Hair follicular keratinocyte (primary cell): ENCODE measurements around the genes ZSCAN22 and ZBTB45.

GRCh38 chr19:58118131-58118758 is 20.2 kb upstream of the ZSCAN18 start:
- RAMPAGE, long total RNA: no peak

- RAMPAGE, long total RNA: start-site peak on the minus strand at chr19:58326877-58326923, 20 and 18 reads in 2 replicates
These were observed at the start of gene ZSCAN22 for GRCh38 chr19:58326421-58327132. ZSCAN22 (plus strand) TSS chr19:58326994.

GRCh38 chr19:58472070-58472859 is 3.9 kb upstream of the ZNF446 start:
- RAMPAGE, long total RNA: no peak

DNA sequence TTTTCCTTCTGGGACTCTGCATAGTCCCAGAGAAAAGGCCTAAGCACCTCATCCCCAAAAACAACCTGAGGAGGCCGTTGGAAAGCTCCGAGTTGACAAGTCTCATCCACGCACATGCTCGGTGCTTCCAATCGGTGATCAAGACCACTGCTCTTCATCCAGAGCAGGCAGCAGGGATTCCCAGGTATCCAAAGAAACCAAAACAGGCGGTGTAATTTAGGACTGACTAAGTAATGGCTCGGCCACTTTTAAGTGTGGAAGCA is 1.2 kb upstream of the ZNF446 start:
- RAMPAGE, long total RNA: no peak

DNA sequence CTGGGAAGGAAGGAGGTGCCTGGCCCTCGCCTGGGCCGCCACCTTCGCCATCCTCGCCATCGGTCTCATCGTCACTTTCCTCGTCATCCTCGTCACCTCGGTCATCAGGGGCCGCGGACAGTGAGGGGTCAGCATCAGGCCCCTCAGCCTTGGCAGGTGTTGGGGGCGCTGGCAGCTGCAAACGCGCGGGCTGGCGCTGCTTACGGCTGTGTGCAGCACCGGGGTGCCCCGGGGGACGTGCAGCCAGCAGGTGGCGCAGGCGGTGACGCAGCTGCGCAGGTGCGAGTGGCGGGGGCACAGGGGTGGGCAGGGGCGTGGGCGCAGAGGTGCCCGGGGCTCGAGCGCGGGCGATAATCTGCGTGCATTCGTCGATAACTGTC is 2.7 kb downstream of the ZBTB45 start:
- RAMPAGE, long total RNA: no peak

- RAMPAGE, long total RNA: no peak
These were observed at the start of gene ZBTB45 for GRCh38 chr19:58519450-58520494. ZBTB45 (minus strand) TSS chr19:58519810.

GRCh38 chr19:58549925-58550975 is 4.7 kb downstream of the CHMP2A start:
- RAMPAGE, long total RNA: no peak

DNA sequence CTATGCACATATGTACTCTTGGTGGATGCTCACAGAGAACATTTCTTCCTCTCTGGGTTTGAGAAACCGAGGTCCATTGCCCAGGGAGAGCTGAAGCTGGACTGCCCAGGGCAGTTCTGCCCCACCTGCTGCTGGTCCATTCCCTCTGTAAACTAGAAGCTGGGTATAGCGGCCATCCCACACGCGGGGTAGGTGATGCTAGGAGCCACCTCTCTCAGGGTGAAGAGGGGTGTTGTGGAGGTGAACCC is 3.1 kb upstream of the UBE2M start:
- RAMPAGE, long total RNA: no peak

DNA sequence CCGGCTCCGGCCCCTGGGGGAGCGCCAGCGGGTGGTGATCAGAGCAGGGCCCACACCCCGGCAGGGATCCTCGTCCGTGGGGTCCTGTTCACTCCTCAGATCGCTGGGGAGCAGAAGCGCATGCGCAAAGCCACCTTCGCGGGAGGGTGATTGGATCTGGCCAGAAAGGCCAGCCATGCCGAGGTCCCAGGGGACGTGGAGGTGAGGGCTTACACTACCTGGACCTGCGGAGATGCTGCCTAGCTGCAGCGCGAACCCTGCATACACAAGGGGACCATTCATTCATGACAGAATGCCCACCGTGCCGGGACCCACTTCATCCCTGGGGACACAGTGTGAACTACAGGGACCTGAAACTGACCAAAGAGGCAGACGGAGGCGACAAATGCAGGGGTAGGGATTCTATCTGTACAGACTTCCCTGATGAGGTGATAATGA is 4.9 kb upstream of the UBE2M start:
- RAMPAGE, long total RNA: no peak

GRCh38 chr19:58572041-58572418 is 1.1 kb downstream of the MZF1 start:
- RAMPAGE, long total RNA: no peak